ENCODE measurements around the gene ETFDH.

- RRBS = 2% methylated on average over 29 of the region's 64 CpGs
Measured at GRCh38 chr4:155759616-155760460, 1.0 kb downstream of the GUCY1B1 start.

GRCh38 chr4:155889438-155890015, 14.0 kb upstream of the TDO2 start:
- RRBS = no CpG with 5 or more reads among the region's 4 CpGs

DNA sequence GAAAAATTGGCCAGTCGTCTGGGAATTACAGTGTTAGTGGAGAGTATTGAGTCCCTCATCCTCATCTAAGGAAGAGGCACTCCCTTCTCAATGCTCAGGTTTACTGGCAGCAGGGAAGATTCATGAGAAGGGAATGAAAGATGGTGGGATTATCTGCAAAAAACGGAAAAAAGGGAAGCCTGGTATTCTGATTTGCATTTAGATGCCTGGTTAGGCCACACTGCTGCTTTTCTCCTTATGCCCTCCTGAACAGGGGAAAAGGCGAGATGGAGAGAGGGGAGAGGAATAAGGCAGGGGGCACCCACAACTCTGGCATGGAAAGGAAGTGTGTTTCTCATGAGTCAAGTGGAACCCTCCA, 5.4 kb upstream of the CTSO start:
- RRBS = no CpG with 5 or more reads among the region's 3 CpGs

- RRBS = no CpG with 5 or more reads among the region's 1 CpG
Measured at GRCh38 chr4:156609900-156610336, 361.7 kb downstream of the PDGFC start.

- RRBS = no CpG with 5 or more reads among the region's 6 CpGs
Measured at GRCh38 chr4:158033131-158033962, 139.5 kb downstream of the GASK1B start.

DNA sequence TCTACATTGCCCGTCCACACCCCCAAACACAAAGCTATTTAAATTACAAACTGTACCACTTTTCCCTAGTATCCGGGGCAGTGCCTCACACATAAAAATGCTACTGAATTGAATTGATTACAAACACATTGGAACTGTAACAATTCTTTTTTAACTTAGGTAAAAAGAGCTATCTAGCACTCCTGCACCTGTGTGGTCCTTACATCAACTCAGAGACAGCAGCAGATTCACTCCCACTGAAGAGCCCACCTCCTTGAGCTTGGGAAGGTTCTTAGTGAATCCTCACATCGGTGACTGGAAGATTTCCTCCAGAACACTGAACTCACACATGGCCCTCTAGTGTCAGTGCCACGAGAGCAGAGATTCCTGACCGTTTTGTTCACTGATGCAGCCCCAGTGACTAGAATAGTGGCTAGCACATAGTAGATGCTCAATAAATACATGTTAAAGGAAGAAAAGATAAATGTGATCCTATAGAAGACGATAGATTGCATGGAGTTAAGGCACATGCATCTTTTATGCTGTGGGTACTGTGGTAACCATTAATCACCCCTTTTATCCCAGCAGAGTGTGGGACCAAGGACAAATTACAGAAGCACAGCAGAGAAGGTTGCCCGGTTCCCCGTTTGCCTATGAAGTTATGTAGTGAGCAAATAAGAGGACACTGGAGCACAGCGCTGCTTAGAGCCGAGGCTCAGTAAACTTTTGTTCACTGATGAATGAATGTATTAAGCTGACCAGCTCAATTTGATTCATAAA, 8.8 kb downstream of the GASK1B start:
- RRBS = no CpG with 5 or more reads among the region's 10 CpGs

- RRBS = no CpG with 5 or more reads among the region's 6 CpGs
Measured at GRCh38 chr4:158182044-158182464, 9.2 kb upstream of the GASK1B start.

- RRBS = no CpG with 5 or more reads among the region's 4 CpGs
Measured at GRCh38 chr4:158193736-158194321, 16.5 kb upstream of the TMEM144 start.

DNA sequence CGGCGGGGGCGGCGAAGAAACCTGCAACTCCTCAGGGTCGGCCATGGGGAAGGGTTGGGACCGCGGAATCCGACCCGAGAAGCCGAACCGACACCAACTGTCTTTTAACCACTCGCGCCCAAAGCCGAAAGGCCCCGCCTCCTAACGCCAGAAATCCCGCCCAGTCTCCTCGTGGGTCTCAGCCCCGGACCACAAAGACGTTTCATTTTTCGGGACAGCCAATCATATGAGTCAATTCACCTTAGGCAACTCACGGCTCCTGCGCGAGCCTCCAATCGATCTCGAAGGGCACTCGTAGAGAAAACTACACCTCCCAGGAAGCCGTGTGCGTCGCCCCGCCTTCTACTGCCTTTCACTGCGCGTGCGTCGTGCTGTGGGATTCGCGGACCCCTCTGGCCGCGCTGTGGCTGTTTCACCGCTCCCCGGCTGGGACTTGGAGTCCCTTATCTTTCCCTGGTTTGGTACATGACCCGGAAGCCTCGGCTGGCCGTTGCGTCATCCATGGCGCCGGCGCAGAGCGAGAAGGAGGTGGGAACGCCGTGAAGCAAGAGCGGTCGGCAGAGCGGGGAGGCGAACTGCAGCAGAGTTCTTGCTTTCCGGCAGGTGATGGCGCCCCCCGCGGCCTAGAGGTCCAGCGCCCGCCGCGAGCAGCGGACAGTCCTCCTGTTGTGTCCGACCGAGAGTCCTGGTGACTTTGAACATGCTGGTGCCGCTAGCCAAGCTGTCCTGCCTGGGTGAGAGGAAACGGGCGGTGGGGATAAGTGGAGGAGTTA, at the start of gene ETFDH:
Gene ETFDH (plus strand): TSS at position 540 of the 773 bp plus-strand sequence.
- RRBS = 1% methylated on average over 14 of the region's 69 CpGs

DNA sequence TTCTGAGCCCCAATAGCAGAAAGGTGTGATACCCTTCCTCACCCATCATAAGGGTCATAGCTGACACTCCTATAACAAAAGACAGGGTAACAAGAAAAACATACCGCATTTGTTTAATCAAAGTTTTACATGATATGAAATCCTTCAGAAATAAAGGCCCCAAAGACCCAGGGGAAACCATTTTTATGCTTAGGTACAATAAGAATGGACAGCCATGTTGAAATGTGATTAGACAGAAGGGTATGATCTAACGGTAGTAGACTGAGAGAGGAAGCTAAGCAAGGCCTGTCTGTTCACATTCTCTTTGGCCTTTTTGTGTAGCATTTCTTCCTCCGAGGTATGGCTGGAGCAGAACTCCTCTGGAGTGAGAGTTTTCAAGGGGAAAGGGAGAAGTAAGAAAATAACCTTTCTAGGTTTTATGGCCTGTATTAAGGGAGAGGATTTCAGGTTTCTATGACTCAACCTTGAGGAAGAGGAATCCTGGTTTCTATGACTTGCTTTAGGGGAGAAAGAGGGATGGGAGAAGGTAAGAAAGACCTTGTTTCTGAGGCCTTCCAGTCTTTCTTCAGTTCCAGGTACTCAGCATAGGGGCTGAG, 14.2 kb downstream of the ETFDH start:
- RRBS = no CpG with 5 or more reads among the region's 3 CpGs

- RRBS = no CpG with 5 or more reads among the region's 5 CpGs
Measured at GRCh38 chr4:158792347-158792975, 23.6 kb downstream of the FNIP2 start.

GRCh38 chr4:158826818-158827308, 58.0 kb downstream of the FNIP2 start:
- RRBS = no CpG with 5 or more reads among the region's 1 CpG

DNA sequence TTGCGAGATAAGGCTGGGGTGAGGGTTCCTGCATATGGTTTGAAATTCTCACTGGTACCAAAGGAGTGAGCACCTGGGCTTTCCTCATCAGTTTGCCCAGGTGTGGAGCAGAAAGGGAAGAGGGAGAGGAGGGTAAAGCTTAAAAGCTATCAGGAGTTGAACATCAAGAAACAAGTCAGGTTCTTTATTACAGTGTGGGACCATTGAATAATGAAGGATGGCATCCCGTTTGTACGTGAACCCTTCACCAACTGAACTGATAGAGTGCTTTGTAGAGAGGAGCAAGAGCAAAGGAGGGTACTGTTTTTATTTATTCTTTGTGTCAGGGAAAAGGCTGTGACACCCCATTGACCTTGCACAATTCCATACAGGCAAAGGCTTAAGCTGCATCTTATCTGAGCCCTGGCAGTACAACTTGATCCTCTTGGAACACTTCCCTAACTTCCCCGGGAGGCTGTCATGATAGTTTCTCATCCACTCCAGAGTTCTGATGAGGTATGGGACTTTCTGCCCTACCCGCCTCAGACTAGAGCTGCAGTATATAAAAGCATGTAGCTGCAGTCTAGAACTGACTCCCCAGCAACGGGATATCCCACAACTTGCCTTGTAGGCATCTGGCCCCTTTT, 72.5 kb downstream of the FNIP2 start:
- RRBS = no CpG with 5 or more reads among the region's 6 CpGs

DNA sequence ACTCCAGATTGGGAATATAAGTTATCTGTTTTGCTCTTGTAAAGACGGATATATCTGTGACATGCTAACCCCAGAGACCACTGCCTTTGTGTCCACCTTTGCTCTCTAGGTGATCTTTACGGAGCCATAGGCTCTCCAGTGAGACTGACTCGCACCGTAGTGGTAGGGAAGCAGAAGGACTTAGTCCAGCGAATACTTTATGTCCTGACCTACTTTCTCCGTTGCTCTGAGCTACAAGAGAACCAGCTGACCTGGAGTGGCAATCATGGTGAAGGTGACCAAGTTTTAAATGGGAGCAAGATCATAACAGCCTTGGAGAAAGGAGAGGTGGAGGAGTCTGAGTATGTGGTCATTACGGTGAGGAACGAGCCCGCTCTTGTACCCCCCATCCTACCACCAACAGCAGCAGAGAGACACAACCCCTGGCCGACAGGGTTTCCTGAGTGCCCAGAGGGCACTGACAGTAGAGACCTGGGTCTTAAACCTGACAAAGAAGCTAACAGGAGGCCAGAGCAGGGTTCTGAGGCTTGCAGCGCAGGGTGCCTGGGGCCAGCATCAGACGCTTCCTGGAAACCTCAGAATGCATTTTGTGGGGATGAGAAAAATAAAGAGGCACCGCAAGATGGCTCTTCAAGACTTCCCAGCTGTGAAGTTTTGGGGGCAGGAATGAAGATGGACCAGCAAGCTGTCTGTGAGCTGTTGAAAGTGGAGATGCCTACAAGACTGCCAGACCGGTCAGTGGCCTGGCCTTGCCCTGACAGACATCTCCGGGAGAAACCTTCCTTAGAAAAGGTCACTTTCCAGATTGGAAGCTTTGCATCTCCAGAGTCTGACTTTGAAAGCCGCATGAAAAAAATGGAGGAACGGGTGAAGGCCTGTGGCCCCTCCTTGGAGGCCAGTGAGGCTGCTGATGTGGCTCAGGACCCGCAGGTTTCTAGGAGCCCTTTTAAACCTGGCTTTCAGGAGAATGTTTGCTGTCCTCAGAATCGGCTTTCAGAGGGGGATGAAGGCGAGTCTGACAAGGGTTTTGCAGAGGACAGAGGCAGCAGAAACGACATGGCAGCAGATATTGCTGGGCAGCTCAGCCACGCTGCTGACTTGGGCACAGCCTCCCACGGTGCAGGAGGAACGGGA, 99.5 kb downstream of the FNIP2 start:
- RRBS = 89% methylated on average over 1 of the region's 24 CpGs

GRCh38 chr4:158936207-158936657, 98.8 kb downstream of the C4orf45 start:
- RRBS = no CpG with 5 or more reads among the region's 6 CpGs

- RRBS = no CpG with 5 or more reads among the region's 7 CpGs
Measured at GRCh38 chr4:159105464-159106304, 2.8 kb downstream of the RAPGEF2 start.

GRCh38 chr4:159175203-159176135, 72.6 kb downstream of the RAPGEF2 start:
- RRBS = no CpG with 5 or more reads among the region's 12 CpGs

GRCh38 chr4:159216065-159216613, 113.3 kb downstream of the RAPGEF2 start:
- RRBS = no CpG with 5 or more reads among the region's 4 CpGs

DNA sequence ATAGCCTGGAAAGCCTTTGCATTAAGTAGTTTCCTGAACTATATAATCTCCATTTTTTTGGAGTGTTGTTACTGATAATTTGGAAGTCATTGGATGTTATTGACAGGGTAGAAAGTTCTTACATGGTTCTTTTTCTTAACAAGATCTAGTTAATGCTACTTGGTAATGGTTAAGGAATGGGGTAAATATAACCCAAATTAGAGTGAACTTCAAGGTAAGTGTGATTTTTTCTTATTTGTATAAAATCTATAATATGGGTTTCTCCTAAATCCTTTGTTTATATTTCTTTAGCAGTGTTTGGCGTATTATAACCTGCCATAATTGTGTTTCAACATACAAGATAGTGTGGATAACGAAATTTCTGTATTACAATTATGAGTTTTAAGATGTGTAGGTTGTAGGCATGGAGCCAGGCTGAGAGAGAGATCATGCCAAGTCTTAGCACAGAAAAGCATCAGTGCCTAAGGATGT, 161.0 kb downstream of the RAPGEF2 start:
- RRBS = no CpG with 5 or more reads among the region's 2 CpGs

DNA sequence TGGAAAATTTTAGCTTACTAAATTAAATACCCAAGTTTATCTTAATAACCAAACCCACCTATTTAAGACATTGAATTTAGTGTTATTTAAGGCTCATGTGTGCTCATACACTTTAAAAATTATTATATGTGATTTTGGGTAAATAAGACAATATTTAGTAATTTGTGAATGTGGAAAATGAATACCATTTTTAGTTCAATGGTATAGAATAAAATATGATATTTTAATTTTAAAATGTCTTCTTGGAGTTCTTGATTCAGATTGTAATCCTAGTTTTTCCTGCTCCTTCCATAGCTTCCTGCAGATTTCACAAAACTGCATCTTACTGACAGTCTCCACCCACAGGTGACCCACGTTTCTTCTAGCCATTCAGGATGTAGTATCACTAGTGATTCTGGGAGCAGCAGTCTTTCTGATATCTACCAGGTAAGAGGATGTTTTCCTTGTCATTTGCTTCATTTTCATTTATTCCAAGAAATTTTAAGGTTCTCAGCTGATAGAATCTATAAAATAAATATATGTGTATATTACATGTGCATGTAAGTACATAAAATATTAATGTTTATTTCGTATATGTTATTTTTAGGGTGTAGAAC, 201.3 kb downstream of the RAPGEF2 start:
- RRBS = no CpG with 5 or more reads among the region's 2 CpGs

Data from zone of skin (tissue), 1 donor.